ENCODE measurements around the gene HNRNPDL.

DNA sequence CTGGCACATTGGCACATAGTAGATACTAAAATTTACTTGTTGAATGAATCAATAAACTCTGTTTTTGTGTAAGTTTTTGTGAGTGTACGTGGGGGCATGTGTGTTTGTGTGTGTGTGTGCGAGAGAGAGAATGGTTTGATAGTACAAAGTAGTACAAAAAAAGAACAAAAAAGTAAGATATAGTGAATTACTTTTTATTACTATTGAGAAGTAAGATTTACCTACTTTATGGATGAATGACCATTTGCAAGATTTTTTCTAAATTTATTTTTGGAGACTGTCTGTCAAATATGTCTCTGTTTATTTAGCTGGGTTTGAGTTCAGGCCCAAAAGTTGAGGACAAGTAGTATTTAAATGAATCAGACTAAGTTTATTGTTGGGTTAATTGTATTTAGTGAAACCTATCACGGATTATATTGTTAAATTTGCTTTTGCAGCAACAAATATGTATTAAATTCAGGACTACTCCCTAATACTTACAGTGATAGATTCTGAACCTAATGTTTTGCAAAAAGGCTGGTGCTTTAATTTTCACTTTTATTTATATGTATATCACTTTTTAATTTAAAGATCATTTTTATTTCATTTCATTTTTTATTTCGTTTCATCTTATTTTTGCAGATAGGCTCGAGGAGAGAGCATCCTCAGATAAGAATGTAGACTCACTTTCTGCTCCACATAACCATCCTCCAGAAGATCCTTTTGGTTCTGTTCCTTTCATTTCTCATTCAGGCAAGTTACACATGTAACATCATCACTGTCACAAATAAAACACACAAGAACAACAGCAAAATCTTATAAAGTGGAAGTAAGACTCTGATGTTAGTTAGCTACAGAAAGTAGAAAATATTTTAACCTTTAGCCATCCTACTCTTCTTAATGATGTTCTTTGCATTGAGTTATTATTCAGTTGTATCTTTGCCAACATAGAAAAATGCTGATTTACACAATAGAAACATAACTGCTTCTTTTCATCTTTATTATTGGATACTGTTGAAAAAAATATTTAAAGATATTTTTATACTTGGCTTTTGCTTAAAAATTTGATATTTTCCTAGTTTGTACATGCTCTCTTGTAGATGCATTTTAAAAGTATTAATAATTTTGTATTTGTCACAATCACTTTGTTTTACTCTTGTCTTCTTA is 52.3 kb downstream of the PAQR3 start:
- RRBS = no CpG with 5 or more reads among the region's 5 CpGs

- RRBS = no CpG with 5 or more reads among the region's 3 CpGs
These were observed 22.7 kb downstream of the PAQR3 start for GRCh38 chr4:78916308-78917240.

DNA sequence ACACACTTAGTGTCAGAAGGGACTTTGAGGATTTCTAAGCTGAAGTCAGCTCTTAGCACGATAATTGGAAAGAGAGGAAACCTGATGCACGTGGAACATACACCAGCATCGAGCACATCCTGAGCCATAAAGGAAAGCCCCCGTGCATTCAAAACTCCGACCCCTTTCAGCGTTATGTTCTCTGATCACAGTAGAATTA is 430 bp upstream of the PAQR3 start:
- RRBS = no CpG with 5 or more reads among the region's 6 CpGs

- RRBS = no CpG with 5 or more reads among the region's 3 CpGs
These were observed 85.2 kb upstream of the GK2 start for GRCh38 chr4:79493098-79493819.

DNA sequence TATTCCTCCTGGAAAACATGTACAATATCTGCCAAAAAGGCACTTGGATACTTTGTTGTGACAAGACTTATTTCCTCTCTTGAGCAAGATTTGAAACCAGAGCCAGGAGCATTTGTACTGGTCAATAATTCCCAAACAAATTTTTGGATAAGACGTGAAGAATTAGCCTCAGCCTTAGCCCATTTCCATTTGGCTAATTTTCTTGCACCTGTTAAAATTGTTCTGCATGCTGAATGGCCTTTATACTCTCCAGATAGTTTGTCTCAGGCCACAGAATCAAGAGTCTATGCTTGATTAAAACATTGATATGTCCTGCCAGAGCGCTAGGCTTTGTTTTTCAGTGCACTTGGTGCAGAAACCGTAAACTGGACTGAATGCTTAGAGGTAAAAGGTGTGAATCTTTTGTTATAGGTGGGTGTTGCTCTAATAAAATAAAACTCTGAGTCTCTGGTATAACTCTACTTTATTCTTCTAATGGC is 176.5 kb upstream of the GK2 start:
- RRBS = no CpG with 5 or more reads among the region's 3 CpGs

DNA sequence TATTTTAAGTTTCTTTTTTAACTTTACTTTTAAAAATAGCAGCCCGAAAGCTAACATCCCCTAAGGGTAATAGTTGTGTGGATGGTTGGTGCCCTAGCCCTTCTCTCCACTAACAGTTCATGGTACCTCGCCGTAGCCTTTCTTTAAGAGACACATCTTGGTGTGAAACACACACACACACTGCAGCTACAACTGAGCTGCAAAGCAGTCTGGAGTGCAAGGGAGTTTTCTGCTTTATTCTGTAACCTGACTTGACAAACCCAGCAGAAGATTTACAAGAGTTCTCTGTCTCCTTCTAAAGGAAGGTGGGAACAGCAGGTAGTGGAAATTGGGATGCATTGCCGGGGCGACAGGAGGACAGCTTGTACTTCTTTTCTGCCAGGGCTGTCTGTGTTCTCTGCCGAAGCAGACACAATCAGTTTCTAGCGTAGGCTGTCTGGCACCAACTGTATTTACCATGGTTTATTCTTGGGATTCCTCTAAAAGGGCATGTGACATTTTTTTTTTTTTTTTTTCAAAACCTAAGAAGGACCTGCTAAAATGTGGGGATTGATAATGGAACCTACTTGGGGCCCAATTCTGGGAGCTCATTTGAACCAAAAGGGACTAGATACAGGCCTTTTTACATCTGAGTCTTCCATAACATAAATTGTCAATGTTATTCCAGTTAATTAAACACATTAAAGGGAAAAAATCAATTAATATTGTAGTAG is 190.8 kb upstream of the GK2 start:
- RRBS = no CpG with 5 or more reads among the region's 7 CpGs

DNA sequence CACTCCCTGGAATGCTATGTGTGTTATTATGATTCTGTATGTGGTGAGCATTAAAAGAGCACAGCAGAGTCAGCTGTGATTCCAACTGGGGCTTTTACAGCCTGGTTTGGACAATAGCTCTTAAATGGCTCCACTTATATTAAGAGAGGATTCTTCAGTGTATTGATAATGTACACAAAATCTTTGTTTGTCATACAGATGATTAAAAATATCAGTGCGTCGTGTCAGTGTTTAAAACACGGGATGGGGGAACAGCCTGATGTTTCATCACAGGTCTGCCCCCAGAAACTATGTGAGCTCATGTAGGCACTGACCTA is 274.3 kb upstream of the GK2 start:
- RRBS = no CpG with 5 or more reads among the region's 3 CpGs

- RRBS = no CpG with 5 or more reads among the region's 2 CpGs
These were observed 52.0 kb upstream of the ANTXR2 start for GRCh38 chr4:80124669-80125795.

DNA sequence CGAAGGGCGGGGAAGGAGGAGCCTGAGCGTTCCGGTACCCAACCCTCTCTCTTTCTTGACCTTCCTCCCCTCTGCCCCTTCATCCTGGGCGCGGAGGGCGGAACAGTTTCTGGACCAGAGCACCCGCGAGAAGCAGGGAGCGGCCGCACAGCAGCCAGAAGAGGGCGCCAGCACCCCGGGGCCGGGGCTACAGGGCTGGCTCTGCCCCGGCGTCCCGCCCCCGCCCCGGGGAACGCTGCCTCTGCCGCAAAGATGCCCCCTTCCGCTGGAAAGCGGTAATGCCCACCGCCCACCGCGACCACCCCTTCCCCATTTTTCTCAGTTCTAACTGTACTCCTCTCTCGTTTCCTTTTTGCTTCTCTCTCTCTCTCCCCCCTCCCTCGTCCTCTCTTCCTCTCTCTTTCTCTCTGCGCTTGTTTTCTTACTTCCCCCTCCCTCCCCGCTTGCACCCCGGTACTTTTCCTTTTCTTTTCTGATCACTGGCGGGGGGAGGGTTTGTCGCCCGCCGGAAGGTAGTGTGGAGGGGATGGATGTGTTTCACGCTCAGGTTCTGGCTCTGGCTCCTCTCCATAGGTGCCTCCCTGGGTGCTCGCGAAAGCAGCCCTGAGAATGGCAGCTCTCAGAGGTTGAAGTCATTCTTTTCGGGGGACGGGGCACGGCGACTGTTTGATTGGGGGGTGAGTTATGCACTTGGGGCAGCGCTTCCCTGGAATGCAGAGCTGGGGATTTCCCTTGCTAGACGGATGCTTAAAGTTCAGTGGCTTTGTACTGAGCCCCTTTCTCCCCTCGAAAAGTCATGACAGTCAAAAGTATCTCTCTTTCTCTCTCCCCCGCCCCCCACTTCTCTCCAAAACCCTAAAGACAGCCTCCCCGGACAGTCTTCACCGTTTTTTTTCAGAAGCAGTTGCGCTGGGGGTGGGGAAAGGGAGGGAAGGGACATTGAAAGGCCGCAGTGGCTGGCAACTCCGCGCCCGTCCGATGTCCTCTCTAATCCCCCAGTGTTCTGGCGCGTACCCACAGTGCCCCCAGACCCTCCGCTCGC is 12.9 kb upstream of the PRDM8 start:
- RRBS = 3% methylated on average over 4 of the region's 58 CpGs

DNA sequence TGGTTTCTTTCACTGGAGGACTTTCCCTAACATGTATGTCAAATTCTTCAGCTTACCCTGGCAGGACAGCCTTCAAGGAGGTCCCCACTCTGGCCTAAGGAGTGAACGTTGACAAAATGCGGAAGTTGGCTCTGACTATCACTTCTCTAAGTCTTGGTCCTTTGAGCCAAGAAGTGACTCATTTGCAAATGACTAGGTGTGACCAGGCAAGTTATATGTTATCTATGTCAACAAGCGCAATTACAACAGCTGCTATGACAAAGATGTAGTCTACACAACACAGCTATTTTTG is 50.3 kb downstream of the RASGEF1B start:
- RRBS = no CpG with 5 or more reads among the region's 3 CpGs

DNA sequence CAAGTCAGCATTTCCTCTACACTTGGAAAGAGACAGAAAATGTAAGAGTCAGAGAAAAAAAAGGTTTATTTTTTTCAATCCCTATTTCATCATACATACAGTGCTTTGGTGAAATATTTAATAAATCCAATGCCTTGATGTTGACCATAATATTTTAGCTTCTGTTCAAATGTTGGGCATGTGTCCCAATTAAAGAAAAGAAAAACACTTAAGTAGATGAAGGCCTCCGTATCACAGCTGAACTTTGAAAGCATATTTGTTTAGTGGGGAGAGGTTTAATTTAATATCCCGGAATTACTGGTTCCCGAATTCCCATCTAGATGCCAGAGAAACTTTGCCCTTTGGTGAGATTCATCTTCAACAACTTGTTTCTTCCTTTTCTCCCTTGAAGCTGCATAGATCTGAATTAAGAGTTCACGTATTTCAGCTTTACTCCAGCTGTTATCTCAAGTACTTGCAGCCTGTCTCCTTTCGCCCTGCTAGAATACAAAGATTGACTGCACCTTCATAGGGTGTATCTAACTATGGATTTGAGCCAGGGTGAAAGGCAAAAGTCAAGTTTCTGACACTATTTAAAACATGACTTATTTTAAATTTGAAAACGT is 5.7 kb downstream of the RASGEF1B start:
- RRBS = no CpG with 5 or more reads among the region's 6 CpGs

DNA sequence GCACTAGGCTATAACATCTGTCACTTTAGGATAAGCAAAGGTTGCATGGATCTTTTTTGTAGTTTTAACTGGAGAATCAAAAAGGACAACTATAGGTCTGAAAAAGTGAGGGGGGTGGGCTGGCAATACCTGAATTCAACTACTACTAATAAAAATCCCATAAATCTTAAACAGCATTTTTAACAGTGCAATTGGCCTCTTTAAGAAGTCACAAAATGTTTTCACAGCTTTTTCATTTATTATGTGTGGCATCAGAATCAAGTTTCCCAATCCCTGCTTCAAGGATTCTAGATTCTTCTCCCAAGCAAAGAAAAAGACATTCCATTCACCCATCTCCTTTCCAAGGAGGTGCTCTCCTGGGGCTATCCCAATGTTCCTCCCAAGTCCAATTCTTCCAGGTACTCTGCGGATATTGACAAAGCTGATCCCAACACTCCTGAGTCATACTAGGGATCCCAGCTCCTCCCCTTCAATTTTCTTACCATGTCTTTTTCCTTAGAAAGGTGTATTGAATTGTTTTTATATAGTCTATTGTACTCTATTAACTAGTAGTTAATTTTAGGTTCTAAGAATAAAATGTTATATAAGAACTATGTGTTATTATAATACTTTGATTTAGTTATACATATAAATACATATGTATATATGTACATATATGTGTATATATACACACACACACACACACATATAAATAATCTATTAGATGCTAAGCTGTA is 2.6 kb downstream of the RASGEF1B start:
- RRBS = no CpG with 5 or more reads among the region's 1 CpG

DNA sequence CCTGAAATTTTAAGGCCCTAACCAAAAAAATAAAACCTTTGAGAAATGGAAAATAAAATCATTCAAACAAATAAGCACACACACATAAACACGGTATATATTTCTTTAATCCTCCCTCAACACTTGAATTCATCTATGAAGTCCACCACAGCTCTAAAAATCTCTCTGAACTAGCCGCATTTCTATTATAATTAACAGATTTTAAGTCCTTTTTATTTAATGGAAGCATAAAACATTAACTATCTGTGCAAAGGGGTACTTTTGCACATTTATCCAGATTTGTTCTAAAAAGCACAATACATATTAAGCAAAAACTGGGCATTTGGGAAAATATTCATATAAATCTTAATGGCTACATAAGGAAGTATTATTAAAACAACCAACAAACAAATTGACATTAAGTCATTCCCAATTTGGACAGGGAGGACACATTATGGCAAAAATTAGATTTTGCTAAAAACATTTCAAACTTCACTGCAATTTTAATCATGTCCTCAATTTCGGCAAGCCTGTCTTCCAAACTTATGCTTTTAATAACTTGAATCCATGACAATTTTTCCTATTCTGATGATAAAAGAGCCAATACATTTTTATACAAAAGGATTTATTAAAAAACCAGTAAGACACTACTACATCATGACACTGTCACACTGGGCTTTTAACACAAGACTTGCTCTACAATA is 20.4 kb downstream of the HNRNPD start:
- RRBS = no CpG with 5 or more reads among the region's 3 CpGs

DNA sequence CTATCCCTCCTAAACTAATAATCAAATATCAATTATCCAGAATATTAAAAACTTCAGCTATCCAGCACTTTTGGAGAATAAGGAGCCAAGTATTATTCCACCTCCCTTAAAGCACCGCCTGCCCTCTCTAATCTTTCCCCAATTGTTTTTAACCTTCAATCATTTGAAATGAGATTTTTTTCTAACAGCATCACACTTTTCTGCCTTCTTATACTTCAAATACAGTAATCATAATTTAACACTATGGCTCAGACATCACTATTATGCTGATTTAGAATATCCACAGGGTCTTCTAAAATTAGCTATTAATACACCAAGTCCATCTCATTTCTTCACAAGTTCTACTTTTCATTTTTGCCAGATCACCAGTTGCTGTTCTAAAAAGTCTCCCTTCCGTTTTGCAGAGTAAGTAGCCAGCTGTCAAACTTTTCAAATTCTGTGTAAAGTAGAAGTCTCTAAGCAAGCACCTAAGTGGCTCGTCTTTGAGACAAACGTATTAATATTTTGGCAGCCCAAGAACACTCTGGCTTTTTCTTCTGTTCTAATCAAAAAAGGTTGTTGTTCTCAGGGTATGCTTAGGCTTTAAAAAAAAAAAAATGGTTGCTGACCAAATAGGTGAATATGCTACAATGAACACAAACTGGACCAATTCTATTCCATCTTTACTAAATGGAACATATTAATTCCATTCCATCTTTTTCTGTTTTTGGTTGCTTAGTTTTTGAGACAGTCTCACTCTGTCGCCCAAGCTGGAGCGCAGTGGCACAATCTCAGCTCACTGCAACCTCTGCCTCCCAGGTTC is 11.7 kb downstream of the HNRNPD start:
- RRBS = no CpG with 5 or more reads among the region's 6 CpGs

- RRBS = no CpG with 5 or more reads among the region's 9 CpGs
These were observed 9.1 kb downstream of the HNRNPDL start for GRCh38 chr4:82421019-82421793.

DNA sequence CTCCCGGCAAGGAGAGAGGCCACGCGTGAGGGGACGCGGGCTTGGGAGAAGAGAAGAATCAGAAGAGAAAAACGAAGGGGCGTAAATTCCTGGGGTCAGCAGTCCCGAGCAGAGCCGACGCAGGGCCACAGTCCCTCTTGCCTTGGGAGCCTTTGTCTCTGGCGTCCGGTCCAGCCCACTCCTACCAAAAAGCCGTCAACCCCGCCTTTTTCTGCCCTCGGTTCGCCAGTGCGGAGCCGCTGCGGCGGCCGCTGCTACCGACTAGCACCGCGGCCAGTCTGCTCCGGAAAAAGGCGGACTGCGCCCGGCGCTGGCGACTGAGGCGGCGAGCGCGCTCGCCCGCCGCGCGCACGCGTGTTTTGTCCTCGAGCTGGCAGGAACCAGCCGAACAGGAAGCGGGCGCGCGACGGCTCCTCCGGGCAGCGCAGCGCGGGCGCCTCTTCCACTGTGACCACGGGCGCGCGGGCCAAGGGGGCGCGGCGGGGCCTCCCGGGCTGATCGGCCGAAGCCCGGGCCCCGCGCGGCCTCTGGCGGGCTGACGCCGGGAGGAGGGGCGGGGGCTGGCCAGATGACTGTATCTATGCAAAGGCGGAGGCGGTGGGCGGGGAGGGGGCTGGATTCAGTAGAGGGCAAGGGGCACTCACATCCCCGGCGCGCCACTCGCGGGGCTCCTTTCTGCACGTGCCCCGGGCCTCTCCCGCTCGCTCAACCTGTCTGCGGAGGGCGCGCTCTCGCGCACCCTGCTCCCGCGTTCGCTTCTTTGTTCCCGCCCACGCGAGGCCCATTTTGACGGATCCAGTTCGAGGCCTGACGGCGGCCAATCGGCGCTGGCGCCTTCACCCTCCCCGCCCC is at the start of gene HNRNPDL:
Gene HNRNPDL (minus strand): TSS at position 765 of the 852 bp plus-strand sequence.
- RRBS = under 1% methylated on average over 39 of the region's 102 CpGs

GRCh38 chr4:82860302-82860767 is 30.6 kb downstream of the SEC31A start:
- RRBS = no CpG with 5 or more reads among the region's 2 CpGs

DNA sequence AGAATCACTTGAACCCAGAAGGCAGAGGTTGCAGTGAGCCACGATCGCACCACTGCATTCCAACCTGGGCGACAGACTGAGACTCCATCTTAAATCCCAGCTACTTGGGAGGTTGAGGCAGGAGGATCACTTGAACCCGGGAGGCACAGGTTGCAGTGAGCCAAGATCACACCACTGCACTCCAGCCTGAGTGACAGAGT is 36.1 kb downstream of the LIN54 start:
- RRBS = no CpG with 5 or more reads among the region's 4 CpGs

DNA sequence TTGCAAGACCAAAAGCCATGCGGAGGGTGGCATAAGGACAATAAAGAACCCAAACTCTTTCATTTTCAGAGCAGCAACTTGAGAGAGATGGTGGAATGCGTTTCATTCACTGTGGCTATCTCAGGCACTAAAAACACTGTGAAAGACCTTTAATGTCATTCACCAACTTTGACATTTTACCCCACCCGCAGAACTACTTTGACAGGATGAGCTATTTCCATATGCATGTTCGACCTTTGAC is 351 bp upstream of the LIN54 start:
- RRBS = no CpG with 5 or more reads among the region's 4 CpGs